ENCODE measurements around a stretch of chr10.

DNA sequence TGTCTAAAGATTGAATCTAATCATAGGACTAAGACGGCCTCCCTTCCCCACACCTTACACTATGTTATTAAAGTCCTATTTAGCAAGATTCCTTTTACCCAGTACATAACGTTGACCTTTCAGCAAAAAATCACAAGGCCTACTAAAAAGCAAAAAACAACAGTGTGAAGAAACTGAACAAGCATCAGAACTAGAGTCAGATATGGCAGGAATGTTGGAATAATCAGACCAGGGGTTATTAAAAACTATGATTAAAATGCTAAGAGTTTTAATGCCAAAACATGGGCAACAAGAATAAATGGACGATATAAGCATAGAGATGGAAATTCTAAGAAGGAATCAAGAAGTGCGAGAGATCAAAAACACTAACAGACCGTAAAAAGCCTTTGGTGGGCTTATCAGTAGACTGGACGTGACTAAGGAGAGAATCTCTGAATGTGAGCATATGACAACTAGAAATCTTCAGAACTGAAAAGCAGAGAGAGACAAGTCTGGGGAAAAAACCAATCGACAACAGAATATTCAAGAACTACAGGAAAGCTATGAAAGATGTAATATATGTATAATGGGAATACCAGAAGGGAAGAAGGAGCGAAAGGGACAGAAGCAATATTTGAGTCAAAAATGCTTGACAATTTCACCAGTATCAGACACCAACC, 34.1 kb downstream of the ZMYND11 start:
- PRO-cap = no peak

DNA sequence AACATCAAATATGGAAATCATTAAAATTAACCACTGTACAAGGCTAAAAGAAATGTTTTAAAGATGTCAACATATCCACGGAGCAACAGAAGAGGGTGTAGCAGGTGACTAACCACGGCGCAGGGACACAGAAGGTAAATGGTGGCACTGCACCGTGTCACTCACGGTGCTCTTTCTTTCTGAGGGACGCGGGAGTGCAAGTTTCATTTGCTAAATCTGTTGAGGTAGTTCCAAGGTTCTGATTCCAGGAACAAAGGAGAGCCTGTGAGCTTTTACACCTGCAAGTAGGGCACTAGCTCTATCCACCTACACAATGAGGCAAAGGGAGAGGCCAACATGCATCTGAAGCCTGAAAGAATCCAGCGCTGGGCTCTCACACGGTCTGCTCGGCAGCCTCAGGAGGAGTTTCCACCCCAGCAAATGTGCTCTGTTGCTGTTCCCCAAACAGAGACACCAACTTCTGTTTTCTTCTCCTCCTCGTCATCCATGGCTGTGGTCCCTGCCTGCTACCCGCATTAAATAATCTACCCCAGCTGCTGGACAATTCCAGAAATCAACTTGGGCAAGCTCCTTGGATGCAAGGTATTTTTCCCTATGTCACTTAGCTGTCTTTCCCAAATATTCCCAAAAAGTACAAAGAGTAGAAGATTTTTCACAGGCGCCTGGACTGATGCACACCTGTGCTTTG, 176.6 kb downstream of the ZMYND11 start:
- PRO-cap = no peak

GRCh38 chr10:336866-338243, 202.1 kb downstream of the ZMYND11 start:
- PRO-cap = no peak

- PRO-cap = no peak
These were observed 213.2 kb downstream of the ZMYND11 start for GRCh38 chr10:348306-349005.

GRCh38 chr10:387709-388366, 252.6 kb downstream of the ZMYND11 start:
- PRO-cap = no peak

DNA sequence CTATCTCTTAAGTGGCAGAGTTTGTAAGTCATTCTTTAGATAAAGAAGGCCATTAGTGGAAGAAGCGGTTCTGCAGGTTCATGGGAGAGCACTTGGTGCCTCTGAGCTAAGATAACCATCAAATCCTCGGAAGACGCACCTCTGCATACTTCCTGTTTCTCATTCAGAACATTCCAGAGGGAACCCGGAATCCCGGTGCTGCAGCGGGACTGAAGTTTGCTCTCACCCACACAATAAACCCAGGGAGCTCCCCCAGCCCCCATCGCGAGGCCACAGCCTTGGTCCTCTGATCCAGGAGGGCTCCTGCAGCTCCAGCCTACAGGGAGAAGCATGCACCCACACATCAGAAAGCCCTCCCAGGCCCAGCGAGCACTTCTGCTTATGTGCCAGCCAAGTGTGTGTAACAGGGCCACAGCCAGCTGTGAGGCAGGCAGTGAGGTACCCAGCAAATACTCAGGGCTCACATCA, 142.5 kb downstream of the DIP2C start:
- PRO-cap = no peak

DNA sequence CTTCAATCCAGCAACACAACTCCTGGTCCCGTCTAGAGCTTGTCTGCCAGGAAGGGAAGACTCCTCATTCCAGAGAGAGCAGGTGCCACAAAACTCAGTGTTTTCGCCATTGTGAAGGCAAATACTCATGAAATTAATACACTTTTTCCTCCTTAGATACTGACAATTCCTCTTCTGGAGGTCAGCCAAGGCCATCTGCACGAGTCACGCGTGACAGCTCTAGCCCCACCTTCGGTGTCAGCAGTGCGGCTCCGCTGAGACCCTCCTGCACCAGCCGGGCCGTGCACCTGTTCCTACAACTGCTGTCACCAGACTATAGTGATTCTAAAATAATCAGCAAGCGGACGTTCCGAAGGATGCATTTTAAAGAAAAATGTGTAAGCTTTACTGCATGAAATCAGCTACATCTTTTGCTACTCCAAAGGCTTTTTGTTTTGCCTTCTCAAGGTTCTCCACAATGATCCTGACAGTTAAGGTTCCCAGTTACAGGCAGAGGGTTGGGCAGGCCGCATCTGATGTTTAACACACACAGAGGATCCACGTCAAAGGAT, 127.7 kb downstream of the DIP2C start:
- PRO-cap = no peak

DNA sequence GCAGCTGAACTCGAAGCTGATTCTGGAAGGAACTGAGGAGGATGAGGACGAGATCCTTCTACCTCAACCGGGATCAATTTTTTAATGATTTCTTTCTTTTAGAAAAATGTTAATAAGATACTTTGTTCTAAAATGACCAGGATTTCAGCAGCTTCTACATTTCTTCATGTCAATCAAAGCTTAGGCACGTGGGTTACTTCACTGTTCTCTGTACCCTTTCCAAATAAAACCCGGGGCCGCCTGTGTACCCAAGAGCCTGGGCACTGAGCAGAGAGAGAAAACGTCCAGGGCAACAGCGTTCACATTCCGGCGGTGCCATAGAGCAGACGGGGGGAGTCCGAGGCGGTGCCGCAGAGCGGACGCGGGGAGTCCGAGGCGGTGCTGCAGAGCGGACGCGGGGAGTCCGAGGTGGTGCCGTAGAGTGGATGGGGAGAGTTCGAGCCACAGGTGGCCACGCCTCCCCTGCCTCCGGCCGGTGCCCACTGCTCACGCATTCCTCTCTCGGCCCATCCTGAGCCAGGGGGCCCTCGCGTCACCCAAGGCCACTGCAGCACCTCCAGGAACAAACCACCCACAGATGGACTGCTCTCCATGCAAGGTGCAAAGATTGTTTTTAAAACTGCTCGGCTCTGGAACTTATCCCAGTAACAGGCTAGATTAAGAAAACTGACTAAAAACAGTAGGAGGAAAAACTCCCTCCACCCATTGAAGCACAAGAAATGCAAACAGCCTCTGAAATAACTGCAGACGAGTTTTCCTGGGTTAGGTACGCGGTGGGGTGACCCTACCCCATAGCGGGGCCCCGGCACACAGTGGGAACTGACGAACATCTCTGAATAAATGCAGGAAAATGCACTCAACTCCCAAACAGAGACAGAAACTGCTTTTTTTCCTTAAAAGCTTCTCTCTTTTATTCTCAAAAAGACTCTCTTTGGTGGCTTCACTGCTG, 56.1 kb downstream of the DIP2C start:
- PRO-cap = no peak

GRCh38 chr10:652855-653552, 36.5 kb downstream of the DIP2C start:
- PRO-cap = no peak

- PRO-cap = no peak
These were observed 24.0 kb downstream of the DIP2C start for GRCh38 chr10:665395-665896.

DNA sequence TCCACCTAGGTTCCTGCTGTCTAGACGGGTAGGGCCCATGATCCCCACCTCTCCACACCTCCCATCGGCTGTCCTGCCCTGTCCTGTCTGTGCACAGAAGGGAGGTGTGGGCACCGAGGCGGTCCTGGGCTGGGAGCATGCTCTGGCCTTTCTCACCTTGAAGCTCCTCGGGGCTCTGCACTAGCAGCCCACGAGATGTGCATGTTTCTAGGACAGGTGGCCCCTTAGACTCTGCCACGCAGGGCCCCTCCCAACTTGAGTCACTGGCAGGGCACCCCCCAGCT, 113.9 kb upstream of the DIP2C start:
- PRO-cap = no peak

DNA sequence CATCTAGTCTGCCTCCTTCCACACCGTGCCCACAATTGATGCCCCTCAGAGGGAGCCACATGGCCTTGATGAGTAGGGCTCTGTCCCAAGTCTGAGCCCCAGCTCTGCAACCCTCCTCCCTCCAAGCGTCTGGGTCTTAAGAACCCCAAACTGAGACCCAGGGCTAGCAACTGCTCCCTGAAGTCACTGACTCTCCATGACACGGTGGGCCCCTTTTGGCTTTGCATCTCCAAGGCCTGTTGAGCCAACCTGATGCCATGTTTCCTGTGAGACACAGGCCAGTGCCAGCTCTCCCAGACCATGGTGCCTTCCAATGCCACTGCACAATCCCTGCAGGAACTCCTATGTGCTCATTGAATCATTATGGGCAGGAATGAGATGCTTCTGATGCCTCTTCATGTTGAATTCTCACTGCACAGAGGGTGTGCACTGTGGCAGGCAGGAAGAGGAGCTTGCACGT, 107.9 kb downstream of the LARP4B start:
- PRO-cap = no peak

GRCh38 chr10:911274-912040, 20.0 kb downstream of the LARP4B start:
- PRO-cap = no peak

DNA sequence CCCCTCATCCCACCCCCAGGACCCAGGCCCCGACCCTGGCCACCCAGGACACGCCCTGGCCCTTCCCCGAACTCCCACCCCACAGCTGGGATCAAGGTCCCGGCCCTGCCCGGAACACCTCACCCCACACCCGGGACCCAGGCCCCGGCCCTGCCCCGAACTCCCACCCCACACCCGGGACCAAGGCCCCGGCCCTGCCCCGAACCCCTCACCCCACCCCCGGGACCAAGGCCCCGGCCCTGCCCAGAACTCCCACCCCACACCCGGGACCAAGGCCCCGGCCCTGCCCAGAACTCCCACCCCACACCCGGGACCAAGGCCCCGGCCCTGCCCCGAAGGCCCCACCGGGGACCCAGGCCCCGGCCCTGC, 668 bp upstream of the LARP4B start:
- PRO-cap = no peak

DNA sequence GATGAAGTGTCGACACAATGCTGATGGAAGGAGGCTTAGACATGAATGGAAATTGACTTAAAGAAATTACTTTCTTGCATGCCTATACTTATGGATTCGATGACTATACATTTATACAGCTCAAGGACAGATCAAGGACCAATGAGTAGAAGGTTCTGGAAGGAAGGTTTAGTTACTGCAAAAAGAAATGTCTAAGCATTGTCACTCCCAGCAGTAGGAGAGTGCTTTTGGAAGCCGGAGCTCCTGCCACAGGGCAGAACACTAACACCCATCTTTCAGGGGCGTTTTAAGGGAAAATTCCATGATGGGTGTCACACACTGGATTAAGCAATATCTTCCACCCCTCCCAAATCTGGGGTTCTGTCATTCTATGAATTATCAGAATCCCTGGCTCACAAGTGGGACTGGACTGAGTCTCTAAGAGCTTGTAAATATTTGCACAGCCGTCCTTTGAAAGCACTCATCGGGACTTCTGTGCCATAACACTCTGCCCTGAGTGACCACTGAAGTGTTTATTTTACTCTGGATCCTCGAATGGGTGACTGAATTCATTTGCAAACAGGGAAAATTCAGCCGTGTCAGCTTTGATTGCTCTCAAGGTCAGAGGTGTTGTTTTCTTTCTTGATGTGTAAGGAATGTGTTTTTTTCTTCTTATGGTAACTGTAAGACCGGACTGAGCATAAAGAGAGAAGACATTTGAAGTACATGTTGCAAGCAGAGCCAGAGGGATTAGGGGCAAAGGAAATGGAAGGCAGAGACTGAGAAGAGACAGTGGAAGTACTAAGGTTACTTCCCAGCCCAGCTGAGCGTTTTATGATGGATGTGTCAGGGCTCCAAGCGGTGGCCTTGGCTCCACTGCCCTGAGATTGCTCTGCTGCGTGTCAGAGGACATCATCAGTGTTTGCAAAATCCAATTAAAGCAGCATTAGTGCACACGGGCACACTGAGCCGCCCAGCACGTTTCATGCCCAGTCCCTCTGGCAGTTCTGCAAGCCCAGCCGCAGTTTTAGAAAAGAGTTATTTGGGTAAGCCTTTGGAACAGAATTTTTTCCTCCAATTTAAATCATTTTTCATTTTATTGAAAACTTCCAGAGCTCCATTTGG, 17.8 kb upstream of the GTPBP4 start:
- PRO-cap = no peak

DNA sequence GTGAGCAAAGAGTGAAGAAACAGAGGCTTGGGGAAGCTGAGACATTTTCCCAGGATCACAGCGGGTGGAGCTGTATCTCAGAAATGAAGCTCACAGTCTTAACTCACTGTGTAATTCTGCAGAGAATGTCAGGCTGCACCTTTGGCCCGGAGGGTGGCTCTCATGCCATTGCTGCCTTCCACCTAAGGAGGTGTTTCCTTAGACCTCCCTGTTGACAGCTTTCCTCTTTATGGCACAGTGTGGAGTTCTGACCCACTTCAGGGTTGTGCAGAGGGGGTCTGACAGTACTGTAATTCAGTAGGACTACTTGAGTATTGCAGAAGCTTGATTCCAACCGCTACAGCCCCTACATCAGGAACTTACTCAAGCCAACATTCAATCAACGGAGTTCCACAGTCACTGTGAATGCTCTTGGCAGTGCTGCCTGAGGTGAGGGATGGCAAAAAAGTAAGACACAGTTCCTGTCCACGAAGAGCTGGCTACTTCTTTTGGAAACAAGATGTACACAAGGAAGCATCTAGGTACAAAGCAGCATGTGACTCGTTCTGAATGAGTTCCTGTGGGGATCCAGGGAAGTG, 2.7 kb upstream of the GTPBP4 start:
- PRO-cap = no peak

DNA sequence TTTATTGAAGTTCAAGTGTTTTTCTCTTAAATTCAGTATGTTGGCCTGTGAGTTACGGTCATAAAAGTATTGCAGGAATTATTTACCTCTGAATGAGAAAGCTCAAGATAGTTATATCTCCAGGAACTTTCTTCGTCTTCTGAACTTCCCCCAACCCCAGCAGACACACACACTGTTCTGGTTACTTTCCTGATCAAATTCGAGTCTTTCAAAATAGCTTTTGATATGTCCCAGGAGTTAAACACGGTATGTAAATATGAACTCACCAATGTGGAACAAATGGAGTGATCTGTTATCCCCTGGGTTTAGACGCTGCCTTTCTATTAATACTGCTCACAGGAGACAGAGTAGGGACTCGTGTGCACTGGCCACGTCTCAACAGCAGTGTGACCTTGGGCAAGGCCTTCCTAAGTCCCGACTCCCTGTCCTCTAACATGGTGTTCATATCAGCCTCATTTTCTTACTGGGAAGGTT, 1.7 kb downstream of the WDR37 start:
- PRO-cap = no peak

DNA sequence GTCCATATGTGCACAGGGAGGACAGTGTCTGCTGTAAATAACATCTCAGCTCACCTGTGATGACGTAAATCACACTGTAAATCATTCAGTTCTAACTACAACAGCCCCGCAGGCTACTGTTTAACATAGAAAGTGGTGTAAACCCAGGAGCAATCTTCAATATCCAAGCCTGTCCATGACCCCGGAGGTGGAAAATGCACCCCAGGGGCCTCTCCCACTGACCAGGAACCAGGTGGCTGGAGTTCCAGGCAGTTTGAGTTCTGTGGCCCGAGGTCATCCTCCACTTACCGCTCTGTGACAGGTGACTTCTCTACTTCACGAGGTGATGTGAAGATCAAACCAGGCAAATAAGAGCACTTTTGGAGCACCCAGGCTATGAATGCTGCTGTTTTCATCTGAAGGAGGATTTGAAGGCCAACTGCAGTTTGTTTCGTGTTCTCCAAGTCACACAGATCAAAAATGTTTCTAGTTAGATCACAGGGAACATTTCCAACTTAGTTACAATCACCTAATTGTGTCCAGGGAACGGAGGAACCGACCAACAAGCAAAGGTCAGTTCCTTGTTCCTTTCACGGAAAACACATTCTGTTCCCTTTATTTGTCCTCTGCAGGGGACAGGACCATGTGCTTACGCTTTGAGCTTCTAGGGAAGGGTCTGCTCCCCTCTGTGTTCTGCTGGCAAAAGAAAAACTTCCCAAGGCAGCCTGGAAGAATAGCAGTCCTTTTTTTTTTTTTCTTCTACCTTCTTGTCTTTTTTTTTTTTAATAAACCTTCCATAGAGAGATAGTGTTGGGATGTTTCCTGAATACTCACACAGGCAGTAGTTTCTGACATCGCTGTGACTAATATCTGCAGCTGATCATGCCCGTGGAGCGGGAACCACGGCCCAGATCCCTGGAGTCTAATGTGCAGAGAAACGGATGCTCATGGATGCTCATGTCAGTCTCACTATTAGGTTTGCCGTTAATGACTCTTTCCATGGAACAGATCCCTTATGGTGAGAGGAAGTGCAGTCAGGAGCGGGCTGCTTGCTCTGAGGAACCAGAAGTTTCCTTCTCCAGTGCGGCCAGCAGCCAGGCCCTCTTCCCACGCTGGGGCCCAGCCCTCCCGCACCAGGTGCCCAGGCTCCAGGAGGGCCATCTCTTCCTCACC, 132.1 kb downstream of the WDR37 start:
- PRO-cap = no peak

- PRO-cap = no peak
These were observed 170.8 kb downstream of the WDR37 start for GRCh38 chr10:1226981-1227412.

DNA sequence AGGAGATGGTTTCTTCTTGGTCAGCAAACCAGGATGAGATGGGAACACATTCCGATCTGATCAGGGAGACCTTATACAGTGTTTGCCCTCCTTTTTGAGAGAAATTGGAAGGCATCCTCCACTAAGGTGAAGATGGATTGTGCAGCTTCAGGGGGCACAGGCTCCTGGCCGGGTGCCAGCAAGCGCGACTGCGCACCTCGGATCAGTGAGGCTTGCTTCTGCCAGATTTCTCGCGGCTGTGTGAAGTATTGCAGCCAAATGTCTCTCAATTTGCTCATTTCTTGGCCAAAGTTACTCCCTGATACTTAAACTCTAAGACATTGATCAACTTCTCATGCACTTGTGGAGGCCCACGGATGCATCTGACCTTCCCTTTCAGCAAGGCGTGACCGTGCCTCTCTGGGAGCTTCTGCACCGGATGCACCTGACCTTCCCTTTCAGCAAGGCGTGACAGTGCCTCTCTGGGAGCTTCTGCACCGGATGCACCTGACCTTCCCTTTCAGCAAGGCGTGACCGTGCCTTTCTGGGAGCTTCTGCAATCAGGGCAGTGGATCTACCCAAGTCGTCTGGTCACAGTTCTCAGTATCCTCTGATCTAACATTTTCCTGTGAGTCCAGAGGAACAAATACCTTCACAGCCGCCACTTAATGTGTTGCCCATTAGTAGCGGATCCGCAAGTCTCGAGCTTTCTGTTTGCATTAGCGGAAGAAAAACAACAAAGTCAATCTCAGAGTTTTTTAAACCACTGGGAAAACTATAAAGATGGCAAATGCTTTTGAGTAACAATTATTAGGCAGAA, 248.3 kb downstream of the ADARB2 start:
- PRO-cap = no peak